Cardiac atrium fibroblast (primary cell): ENCODE results near the gene AGPAT4.

- RAMPAGE, long total RNA: no peak
These were observed 85.0 kb downstream of the MAP3K4 start for GRCh38 chr6:161076603-161077033.

GRCh38 chr6:161170127-161170482 is 103.8 kb downstream of the AGPAT4 start:
- RAMPAGE, long total RNA: no peak

DNA sequence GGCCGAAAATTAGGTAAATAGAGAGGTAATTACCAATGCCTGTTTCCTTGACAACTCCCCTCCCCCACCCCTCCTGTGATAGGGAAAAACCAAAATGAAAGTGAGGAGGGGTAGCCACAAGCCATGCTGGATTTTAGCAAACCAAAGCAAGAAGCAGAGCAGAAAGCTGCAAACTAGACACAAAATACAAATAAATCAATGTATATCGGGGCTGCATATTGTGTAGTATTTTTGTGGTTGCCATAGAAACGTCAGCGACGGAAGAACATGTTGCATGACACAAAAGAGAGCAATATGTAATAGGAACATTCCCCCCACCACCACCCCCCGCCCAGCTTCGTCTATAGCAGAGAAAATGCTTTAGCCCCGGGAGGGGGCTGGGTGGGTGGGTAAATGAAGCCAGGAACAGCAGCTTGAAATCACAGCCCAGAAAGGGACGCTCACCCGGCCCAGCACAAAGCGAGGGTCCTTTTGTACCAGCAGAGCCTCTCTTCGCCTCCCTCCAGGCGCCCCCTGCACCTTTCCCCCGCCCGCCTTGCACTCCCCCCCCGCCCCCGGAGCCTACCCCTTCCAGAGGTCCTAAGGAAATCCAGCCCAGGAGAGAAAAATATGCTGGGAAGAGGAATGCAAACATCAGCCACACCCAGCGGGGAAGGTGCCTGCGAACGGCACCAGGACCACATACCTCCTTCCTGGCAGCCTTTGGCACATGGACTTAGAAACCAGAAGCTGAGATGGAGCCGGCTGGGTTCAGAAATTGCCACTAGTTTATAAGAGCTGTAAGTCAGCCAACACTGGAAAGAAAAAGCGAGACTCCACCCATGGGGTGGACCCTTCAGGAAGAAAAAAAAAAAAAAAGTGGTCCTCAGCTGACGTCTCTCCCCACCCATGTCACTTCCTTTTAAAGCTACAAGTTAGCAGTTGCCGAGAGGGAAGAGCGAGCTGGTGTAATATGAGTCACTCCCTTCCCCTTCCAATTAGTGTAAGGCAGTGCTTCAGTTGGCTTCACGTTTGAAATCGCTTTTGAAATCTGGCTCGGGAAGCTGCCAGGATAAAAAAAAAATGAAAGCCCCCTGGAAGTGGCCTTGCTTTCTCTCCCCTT is at the start of gene AGPAT4:
TSS of gene AGPAT4 (minus strand) at position 809 of the 1,102 bp plus-strand sequence.
- RAMPAGE, long total RNA: no peak

DNA sequence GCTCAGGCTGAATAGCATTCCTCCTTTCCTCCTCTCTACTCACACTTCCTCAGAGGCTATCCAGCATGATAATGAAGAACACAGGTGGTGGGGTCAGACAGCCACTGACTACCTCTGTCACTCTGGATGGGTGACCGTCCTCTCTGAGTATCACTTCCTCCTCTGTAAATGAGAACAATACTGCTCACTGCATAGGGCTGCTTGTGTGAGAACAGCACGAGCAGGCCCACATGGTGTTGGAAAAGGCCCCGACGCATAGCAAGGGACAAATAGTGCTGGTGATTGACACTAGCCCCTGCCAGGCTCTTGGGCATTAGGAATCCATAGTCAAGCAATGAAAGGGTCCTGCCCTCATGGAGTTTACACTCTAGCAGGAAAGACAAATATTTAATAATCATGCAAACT is 239.1 kb downstream of the PRKN start:
- RAMPAGE, long total RNA: no peak

GRCh38 chr6:163148796-163149296 is 265.7 kb upstream of the QKI start:
- RAMPAGE, long total RNA: no peak

- RAMPAGE, long total RNA: no peak
These were observed 104.8 kb upstream of the QKI start for GRCh38 chr6:163309727-163310010.

GRCh38 chr6:163563367-163563758 is 148.8 kb downstream of the QKI start:
- RAMPAGE, long total RNA: no peak

GRCh38 chr6:163573913-163574829 is 159.7 kb downstream of the QKI start:
- RAMPAGE, long total RNA: no peak

DNA sequence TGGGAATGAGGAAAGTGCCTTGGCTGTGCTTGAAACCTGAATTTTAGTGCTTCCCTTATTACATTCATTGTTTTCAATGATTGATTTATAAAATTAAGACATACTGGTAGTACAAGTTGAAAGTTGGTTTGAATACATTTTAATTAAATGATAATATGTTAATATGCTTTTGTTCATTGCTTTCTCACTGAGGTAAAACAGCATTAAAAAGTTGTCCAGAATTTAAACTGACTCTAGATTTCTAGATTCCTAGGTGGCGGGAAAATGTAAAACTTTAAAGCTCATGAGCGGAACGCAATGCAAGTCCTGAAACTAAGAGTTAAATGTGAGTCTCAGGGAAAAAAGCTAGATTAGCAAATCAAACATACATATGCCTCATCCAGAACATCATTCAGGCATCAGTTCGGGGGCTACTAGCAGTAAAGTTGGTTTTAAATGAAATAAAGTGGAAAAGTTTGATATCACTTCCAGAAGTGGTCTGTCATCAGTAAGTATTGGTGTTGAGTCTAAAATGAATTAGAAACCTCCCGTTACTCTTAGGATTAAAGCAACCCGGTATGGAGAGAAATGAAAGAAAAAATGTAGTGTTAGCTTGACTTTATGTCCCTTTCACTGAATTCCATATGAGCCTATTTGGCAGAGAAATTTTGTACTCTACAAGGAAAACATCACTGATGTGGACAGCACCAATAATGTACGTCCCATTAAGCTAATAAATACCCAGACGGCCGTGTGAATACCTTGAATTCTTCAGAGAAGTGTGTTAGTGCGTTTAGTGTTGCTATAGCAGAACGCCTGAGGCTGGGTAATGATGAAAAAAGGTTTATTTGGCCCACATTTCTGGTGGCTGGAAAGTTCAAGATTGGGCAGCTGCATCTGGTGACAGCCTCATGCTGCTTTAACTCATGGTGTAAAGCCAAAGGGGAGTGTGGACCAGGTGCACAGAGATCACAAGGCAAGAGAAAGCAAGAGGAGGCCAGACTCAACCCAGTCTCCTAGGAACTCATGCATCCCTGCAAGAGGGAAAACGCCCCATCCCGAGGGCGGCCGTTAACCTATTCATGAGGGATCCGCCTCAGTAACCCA is 164.2 kb downstream of the QKI start:
- RAMPAGE, long total RNA: no peak

GRCh38 chr6:163945702-163946338 is 531.3 kb downstream of the QKI start:
- RAMPAGE, long total RNA: no peak

GRCh38 chr6:164039928-164040465 is 625.5 kb downstream of the QKI start:
- RAMPAGE, long total RNA: no peak

DNA sequence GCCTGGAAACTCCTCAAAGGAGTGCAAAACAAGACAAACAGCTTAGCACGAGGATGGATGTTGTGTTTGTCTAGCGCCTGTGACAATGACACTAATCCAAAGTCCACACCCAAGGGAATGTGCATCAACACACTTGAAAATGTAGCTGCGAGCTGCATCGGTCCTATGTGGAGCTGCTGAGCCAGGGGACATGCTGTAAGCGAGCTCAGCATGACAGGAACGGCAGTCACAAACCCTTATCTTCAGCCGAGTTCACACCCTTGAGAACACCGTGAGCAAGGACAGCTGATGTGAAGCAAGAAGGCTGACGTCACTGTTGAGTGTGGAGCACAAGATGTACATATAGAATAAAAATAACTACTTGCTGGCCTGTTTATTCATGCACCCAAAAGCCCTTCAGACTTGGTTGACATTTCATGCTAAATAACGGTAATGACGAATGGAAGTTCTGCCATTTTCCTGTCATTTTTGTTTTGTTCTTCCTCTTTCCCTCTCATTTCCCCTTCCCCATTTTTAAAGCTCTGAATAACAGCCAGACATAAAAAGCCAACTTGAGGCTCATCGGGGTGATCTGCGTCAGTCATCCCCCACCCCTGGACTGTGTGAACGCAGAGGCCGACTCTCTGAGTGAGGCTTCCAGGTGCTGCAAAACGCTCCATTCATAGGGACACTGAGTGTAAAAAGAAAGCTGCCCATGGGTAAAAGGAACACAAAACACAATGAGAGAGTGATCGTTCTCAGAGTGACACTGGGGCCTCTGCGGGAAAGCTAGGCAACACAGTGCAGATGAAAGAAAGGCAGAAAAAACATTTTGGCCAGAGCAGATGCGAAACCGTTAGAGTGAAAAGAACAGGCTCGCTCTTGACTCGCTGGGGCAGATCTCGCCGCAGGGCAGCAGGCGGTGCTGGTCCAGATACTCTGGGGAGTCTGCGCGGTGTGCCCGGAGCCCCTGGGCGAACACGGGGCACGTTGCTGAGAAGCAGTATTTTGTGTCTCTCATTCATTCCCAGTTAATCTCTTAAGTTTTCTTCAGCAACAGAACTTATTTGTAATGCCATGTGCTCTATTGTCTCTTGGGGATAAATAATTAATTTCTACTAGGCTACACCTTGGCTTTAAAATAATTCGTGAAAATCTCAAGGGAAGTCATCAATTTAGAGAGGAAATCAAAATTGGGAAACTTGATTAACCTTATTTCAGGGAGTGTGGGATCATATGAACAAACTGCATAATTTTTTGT is 684.8 kb downstream of the QKI start:
- RAMPAGE, long total RNA: no peak

- RAMPAGE, long total RNA: no peak
These were observed 693.6 kb downstream of the QKI start for GRCh38 chr6:164108103-164108612.

DNA sequence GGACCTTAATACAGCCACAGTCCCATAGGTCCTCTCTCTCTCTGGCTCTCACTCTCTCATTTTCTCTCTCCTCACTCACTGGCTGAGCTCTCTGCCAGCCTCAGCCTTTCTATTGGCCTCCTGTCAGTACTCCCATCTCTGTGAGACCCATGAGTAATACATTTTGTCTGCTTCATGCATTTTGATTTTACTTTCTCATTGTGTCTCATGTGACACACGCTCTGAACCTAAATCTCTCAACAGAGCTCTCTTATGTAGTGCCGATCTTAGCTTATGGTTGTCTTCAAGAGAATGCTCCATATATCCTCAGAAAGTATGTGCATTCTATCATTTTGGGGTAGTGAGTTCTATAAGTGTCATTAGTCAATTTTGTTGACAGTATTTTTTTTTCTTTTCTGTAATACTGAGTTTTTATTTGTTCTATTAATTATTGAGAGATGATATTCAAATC is 907.4 kb downstream of the C6orf118 start:
- RAMPAGE, long total RNA: no peak

GRCh38 chr6:164929617-164930152 is 379.7 kb downstream of the C6orf118 start:
- RAMPAGE, long total RNA: no peak

GRCh38 chr6:165409428-165409854 is 100.0 kb upstream of the C6orf118 start:
- RAMPAGE, long total RNA: no peak

GRCh38 chr6:165694163-165694556 is 31.1 kb upstream of the PDE10A start:
- RAMPAGE, long total RNA: no peak

DNA sequence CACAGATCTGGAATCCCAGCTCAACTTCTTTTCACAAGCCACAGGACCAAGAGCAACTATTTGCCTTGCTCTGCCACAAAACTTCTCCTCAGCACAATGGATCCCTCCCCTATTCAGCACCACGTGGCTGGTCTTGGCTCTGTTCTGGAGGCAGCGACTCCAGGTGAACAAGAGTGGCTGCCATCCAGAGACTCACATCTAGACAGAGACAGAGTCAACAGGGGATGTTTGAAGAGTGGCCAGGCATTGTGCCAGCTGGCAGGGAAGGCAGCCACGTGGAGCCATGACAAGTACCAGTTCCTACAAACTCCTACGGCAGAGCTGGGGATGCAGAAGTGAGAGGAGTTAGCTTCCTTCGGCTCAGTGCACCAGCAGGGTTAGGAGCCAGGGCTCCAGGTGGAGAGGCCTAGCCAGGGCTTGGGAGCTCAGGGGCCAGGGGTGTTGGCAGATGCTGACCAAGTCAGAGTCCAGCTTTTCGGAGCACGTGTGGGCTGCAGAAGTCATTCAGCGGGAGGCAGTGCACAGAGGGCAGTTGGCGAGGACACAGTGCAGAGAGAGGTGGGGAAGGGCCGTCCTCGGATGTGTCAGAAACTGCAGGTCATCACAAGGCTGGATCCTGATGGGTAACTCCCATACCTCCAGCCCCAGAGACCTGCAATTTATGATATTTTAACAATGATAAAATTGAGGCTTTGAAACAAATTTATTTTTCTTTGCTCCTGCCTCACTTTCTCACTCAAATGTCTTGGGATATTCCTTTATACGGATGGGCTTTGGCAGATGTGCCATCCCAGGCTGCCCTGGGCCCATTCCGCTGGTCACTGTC is 171.7 kb upstream of the PDE10A start:
- RAMPAGE, long total RNA: no peak

GRCh38 chr6:165846675-165847296 is 183.7 kb upstream of the PDE10A start:
- RAMPAGE, long total RNA: no peak

DNA sequence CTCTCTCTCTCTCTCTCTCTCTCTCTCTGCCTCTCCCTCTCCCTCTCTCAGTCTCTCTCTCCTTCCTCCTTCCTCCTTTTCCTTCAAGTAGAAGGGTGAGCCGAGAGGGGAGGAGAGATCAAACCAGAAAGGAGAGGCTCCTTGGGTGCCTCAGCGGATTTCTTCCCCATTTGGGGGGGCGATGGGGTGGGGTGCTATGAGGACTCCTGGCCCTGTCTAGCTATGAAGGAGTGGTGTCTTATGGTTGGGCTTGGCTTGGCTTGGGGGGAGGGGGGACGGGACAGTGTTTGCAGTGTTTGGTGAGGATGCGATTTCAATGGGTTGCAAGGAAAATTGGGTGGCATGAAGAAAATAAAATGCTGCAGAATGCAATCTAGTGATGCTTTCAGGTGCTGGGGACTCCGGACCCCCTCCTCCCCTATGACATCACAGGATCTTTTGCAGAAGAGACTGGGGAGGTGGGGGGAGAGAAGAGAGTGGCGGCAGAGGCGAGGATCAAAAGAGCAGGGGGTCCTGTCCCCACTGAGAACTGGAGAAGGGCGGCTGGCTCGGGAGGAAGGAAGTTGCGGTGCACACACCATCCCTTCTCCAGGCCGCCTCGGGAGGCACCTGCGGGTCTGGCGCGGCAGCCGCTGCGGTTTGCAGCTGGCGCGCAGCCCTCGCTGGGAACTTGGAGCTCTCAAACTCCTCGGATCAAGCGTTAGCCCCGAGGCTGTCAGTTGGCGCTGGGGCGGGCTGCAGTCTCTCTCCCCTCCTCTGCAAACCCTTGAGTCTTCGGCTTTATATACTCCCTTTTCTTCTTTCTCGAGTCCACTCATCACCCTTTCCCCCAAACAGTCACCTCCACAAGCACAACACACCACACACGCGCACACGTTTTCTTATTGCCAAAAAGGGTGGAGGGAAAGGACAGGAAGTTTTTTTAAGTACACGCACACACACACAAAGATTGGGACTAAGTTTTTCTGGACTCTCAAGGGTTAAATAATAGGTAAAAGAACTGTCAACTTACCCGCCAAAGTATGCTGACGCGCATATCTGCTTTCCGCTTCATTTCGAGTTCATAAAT is 180.8 kb downstream of the TBXT start:
- RAMPAGE, long total RNA: no peak